Measurements from ENCODE around the genes GAS7, PIRT and TVP23C.

DNA sequence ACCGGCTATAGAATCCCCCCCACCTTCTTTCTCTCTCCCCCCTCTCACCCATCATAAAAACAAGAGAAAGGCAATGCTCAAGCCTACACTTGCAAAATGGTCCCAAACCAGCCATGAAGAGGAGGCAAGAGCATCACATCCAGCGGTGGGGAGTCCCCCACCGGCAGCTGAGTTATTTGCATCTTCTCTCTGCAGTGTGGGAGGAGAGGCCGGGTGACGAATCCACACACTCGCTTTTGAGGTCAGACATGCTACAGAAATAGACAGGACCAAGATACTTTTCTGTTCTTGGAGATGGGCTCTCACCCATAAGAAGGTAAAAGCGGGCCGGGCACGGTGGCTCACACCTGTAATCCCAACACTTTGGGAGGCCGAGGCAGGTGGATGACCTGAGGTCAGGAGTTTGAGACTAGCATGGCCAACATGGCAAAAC is 135.5 kb upstream of the RCVRN start:
- RRBS, result no CpG with 5 or more reads among the region's 10 CpGs

- RRBS, result no CpG with 5 or more reads among the region's 10 CpGs
Measured at GRCh38 chr17:10051248-10051606, 146.2 kb upstream of the RCVRN start.

- RRBS, result 2% methylated on average over 80 of the region's 121 CpGs
Measured at GRCh38 chr17:10198315-10199378, at the start of gene GAS7. GAS7 (minus strand) TSS chr17:10198606.

DNA sequence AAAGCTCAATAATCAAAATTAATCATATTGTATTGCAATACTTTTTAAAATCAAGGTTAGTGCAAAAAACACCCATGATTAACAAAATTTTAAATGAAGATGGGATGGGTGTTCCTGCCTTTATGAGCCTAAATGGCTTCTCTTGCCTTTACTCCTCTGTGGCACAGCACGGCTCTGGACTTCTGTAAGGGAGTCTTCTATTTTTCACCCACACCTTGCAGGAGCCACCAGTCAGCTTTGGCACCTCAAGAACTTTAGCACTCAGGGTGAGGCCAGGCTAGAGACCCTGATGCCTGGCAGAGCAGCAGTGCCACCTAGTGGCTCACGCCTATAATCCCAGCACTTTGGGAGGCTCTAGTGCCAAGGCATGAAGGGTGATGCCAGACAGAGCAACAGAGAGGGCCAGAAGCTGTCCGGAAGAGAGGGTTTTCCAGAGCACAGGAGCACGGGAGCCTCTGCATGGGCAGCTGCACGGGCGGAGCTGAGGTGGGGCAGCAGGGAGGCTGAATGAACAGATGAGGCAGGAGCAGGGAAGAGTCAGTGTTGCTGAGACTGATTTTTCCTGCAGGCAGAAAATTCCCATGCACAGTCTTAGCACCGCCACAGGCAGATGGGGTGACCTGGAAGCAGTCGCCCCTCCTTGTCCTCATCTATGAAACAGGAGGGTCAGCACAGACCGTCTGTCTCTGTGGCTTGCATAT is 39.0 kb downstream of the MYH3 start:
- RRBS, result no CpG with 5 or more reads among the region's 9 CpGs

DNA sequence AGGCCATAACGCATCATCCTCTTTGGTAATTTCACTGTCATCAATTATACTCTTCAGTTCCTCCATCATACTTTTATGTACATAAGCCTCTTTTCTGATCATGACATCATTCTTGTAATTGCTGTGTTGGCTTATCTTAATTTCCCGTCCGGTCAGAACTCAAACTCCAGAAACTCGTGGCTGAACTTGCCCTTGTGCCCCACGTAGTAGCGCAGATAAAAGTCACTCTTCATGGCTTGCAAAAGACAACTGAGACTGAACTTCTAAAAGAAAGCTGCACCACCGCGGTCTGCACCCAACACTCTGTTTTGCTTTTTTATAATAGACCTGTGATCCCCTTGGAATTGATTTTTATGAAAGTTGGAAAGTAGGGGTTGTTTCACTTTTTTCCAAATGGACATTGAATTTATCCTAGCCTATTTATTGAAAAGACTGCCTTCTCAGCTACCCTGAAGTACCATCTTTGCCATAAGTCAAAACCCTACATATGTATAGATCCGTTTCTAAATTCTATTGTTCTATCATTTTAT is 13.5 kb downstream of the TMEM220 start:
- RRBS, result no CpG with 5 or more reads among the region's 9 CpGs

DNA sequence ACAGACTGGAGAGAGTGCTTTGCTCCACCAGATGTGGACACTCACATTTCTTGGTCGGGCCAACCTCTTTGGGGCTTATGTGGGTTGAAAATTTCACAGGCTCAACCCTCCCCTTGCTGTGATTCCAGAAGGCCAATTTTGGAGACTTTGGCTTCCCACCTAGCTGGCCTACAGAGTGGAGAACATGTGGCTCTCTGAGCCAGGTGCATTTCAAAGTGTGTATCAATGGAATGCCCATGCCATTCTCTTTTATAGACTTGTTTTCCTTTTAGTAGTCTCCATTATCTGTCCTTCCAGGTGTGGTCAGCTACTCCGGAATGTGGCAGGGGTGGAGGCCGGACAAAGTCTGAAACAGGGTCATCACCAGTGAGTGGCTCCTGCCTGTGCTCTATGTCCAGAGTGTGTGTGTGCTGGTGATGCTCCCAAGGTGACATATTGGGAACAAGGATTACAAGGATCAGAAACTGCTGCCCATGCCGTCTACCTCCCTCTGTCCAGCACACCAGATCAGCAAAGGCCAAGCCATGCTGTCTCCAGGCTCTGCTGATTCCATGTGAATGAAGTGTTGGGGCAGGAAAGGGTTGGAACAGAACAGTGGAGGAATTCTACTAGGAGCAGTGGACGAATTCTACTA is 3.8 kb upstream of the TMEM220 start:
- RRBS, result no CpG with 5 or more reads among the region's 5 CpGs

GRCh38 chr17:10797607-10798712 is 5.9 kb downstream of the TMEM238L start:
- RRBS, result no CpG with 5 or more reads among the region's 10 CpGs

DNA sequence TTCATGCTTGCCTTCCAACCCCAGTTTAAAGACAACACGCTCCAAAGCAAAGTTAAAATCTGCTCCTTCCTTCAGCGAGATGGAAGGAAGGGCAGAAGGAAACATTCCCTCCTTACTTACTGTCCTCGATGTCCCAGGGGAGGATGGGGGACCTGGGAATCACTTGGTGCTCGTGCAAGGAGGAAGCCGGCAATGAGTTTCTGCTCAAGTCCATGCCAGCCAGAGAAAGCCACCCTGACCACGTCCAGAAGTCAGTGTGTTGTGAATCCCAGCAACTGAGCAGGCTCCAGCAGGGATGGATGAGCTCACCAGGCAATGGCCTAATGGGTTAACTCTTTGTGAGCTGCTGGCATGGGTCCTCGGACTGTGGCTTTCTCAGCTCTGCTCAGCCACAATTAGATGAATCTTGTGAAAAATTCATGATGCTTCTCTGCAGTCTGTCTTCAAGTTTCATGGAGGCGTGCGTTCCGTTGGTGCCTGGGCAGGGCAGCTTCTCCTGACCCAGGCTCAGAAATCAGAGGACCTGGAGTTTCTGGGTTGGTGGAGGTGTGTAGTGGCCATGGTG is at the start of gene PIRT:
Gene PIRT (minus strand): TSS at position 263 of the 565 bp plus-strand sequence.
- RRBS, result no CpG with 5 or more reads among the region's 10 CpGs

- RRBS, result no CpG with 5 or more reads among the region's 7 CpGs
Measured at GRCh38 chr17:11486069-11486515, 112.2 kb upstream of the DNAH9 start.

GRCh38 chr17:11978084-11978757 is 19.1 kb downstream of the ZNF18 start:
- RRBS, result no CpG with 5 or more reads among the region's 5 CpGs

GRCh38 chr17:12790718-12790933 is 1.3 kb downstream of the ARHGAP44 start:
- RRBS, result no CpG with 5 or more reads among the region's 3 CpGs

DNA sequence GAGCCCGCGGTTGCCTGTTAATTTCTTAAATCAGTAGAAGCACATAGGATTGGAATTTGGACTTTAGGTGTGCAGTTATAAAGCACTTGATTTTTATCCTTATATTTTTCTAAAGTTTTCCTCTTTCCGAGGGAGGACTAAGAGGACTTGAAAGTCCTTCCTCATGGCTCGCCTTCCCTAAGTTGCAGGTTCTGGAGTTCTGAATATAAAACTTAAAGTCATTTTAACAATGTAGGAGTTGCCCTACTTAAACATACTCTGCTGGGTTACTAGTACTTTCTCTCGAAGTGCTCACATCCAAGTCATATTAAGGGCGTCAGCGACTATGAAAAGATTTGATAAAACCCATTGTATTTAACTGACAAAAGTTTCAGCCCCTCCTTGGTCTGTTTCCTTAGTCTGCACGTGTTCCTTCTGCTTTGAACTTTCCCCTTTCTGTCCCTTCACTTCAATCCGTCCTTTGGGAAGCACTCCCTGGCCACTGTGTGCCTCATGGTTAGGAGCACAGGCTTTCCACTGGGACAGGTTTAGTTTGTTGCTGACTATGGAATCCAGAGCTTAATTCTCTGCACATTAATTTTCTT is 3.3 kb downstream of the ARHGAP44 start:
- RRBS, result no CpG with 5 or more reads among the region's 9 CpGs

DNA sequence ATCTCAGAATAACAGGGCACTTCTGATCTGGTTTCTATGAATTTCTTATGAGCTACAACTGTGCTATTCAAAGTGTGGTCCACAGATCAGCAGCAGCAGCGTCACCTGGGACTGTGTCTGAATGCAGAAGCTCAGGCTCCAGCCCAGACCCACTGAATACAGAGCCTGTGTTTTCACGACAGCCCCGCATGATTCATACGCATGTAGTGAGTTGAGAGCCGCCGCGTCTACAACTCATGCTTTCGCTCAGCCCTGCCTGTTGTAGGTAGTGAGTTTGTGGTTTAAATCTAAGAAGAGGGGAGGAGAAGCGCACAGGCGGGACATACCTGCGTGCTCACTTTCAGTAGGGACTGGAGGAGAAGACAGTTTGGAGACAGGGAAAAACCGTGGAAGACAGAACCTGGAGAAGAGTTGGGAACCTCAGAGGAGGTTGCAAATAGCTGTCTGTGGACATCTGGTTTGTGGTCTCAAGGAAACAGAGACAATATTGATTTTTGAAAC is 28.6 kb upstream of the ELAC2 start:
- RRBS, result no CpG with 5 or more reads among the region's 12 CpGs

GRCh38 chr17:13509390-13510480 is 92.0 kb downstream of the HS3ST3A1 start:
- RRBS, result no CpG with 5 or more reads among the region's 11 CpGs

DNA sequence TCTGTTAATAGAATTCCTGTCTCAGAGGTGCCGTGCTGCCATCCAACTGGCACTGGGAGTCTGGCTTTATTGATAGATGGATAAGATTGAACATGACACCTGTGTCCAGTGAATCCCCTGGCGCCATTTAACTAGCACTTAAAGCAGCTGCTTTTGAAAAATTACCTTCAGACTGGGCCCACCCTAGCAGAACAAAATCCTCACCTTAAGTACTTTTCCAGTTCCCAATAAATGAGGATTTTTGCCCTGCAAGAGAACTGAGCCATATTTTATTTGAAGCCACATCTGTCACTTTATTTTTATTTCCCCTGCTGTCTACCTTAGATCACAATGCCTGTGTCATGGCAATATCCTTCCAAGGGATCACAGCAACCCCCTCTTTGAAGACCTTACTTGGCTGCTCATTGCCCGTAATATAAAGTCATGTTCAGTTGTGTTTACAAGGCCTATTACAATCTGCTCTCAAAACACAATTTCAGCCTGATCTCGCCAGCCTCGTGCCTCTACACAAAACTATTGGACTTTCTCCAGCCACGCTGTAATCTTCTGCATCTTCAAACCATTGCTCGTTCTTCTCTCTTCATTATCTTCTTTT is 172.7 kb upstream of the COX10 start:
- RRBS, result no CpG with 5 or more reads among the region's 7 CpGs

- RRBS, result 2% methylated on average over 14 of the region's 53 CpGs
Measured at GRCh38 chr17:14301793-14302408, 1.0 kb downstream of the HS3ST3B1 start.

- RRBS, result no CpG with 5 or more reads among the region's 11 CpGs
Measured at GRCh38 chr17:14738043-14738538, 437.2 kb downstream of the HS3ST3B1 start.

DNA sequence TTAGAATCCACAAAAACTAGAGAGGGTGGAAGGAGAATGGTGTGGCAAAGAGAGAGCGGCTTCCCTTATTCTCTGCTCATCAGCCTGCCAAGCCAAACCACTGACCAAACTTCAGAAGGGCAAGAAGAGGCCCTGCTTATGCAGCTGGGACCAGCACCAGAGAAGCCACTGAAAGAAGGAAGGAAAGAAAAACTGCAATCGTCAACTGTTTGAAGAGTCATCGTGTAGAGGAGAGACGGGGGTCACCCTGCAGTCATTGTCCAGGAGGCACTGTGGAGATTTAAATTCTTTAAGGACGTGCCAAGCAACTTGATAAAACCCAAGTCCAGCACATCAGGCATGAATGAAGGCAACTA is 15.6 kb downstream of the PMP22 start:
- RRBS, result no CpG with 5 or more reads among the region's 5 CpGs

- RRBS, result no CpG with 5 or more reads among the region's 6 CpGs
Measured at GRCh38 chr17:15464663-15465156, 2.7 kb downstream of the CDRT4 start.

- RRBS, result no CpG with 5 or more reads among the region's 78 CpGs
Measured at GRCh38 chr17:15562792-15563874, at the start of gene TVP23C. TVP23C (minus strand) TSS chr17:15563483.